HTERT-HM (cell line): Measurements from ENCODE around the gene BTF3.

GRCh38 chr5:72014964-72015467, 92.3 kb upstream of the MAP1B start:
- RRBS: no CpG with 5 or more reads among the region's 7 CpGs

- RRBS: no CpG with 5 or more reads among the region's 22 CpGs
These were observed 88.6 kb downstream of the MAP1B start for GRCh38 chr5:72195657-72196431.

DNA sequence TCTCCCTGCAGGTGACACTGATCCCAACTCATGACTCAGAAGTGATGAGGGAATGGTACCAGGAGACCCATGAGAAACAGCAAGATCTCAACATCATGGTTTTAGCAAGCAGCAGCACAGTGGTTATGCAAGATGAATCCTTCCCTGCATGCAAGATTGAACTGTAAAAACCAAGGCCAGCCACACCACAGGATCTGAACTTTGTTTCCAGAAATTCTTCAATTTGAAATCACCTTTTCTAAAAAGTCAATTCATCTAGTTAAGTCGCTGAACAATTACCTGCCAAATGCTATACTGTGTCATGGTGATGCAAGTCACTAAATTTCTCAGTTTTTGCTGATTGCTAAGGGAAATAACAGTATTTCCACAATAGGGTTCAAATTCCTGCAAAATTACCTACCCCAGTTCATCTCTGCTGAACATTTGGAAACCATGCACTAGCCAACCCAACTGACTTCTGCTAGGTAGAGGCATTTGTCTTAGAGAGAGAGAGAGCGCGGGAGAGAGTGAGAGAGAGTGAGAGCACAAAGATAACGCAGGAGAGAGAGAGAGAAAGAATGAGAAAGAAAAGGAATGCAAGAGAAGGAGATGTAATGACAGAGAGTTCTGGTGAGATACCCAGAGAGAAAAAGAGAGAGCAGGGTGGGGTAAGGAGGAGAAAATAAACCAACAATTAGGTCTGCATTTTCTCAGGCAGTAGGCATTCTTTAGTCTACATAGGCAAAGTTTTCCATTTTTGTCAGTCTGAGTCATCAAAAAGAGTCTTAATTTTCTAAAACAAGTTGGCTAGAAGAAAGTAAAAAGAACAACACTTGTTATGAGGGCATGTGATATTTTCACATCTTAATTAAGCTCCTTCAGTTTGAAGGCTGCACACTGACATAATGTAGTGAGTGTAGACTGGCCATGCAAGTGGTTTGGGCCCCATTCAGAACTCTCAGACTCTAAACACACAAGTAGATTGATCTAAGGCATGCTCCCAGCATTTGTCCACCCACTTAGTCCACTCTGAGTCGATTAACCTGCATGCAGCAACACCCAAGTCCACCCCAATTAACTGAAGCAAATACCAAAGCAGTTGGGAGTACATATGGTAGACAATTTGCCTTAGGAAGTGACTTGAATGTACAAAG, 98.2 kb downstream of the MAP1B start:
- RRBS: no CpG with 5 or more reads among the region's 5 CpGs

GRCh38 chr5:72517784-72518450, 10.7 kb upstream of the ZNF366 start:
- RRBS: no CpG with 5 or more reads among the region's 12 CpGs

DNA sequence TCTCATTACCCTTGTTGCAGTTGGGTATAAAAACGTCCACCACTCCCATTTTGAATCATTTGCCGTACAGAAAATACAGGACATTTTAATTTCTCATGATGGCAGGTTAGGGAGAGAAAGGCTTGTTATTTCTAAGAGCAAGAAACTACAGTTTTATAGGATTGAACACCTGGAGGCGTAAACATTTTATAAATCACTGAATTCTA, 699 bp upstream of the TNPO1 start:
- RRBS: no CpG with 5 or more reads among the region's 3 CpGs

- RRBS: no CpG with 5 or more reads among the region's 2 CpGs
These were observed 45.9 kb upstream of the FCHO2 start for GRCh38 chr5:72909894-72910347.

DNA sequence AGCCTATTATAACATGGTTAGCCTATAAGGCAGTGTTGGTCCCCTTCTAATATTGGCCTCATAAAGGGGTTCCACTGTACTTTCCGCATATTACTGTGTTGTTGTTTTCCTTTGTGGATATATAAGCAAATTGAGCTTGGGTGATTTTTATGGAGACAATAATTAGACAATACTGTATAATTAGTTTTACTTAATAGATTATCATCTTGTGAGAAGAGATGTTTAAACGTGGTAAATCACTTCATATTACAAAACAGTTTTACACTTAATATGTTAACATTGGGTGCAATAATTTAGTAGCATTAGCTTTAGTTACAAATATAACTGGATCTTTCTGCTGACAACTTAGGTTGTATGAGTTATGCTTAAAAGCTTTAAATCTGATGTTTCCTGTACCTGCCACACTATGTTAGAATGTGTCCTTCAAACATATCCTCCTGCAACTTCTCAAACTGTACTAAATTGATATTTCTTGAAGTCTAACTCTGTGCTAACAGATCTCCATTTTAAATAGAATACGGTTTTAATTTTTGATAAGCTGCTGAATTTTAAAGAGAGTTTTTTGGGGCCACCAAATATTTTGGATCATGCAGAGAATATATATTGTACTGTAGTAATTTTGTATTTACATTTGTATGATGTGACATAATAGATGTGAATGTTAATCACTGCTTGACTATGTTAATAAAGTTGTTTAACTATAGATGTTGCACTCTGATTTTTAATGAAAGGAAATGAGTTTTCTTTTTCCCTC, 42.0 kb upstream of the FCHO2 start:
- RRBS: no CpG with 5 or more reads among the region's 3 CpGs

DNA sequence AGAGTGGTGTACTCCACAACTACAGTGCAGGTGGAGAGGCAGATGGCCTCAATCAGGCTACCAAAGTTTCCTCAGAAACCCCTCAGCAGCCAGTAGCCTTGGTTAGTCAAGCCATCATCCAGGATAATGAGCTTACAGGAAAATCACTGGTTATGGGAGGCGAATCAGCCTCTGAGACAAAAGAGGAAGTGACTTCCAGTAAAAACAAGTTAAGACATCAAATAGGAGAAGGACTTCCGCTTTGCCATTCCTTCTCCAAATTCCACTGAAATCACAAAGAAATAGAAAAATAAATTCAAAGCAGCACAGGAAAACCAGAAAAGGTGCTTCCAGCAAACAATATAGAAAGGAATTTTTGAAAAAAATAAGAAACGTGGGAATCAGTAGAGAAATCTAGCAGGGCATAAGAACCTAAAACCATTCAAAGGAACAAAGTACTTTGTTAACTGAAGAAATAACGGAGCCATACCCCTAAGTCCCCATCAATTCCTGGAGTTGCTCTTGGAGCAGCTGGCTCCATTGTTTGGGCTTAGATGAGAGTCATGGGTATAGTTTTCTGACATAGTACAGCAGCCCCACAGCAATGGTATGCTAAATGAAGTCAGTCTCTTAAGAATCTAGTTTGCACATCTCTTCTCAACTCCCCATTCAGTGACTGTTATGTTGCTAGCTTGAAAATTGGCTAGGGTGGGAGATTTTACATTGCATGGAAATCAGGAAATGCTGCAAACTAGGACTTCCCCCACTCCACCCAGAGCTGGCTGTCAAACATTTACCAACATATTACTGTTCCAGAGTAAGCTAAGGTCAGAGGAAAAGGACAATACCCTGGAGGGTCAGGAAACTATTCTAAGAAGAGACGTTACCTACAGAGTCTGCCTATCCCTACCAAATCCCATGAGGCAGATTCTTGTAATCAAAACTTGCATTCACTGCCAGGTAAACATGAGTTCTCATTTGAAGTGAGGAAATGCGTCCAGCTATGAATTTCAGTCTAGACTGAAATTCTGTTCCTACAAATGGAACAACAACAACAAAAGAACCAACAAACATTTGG, 17.8 kb upstream of the FCHO2 start:
- RRBS: no CpG with 5 or more reads among the region's 6 CpGs

- RRBS: no CpG with 5 or more reads among the region's 7 CpGs
These were observed 15.8 kb upstream of the FCHO2 start for GRCh38 chr5:72939888-72940621.

GRCh38 chr5:72956157-72957061, 568 bp downstream of the FCHO2 start:
- RRBS: 1% methylated on average over 28 of the region's 73 CpGs

DNA sequence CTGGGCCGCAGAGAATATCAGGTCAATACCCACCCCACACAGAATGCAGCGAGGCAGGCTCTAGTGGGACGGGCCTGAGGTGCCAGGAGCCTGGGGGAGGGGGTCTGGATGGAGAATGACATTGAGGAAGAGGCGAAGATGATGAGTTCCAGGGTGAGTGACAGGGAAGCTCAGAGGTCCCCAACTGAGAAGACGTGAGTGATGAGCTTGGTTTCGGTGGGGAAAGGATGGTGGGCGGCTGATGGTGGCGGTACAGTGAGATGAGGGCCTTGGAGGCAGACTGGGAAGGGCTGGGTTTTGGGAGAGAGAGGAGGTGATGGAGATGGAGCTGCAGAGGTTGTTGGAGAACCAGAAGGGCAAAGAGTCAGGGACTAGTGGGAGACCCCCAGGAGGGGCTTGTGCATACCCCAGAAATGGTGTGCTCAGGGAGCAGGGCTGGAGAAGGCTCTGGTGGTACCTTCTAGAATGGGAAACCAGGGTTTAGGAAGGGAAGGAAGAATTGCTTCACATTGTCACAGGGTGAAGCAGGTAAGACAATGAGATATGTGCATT, 9.6 kb downstream of the TMEM171 start:
- RRBS: no CpG with 5 or more reads among the region's 8 CpGs

DNA sequence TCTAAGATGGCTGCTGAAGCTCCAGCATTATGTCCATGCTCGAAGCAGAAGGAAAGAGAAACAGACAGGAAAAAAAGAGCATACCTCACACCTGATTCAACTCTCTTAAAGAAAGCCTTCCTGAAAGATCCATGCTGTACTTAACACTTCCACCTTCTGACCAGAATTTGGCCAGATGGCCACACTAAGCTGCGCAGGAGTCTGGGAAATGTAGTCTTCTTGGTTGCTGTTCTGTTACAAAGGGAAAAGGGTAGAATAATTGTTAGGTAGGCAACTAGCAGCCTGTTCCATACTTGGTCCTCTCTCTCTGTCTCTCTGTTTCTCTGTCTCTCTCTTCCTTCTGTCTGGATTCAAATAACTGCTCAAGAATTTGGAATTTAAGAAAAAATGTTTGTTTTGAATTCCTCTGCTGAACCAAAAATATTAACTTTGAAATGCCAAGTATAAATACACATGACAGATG, 16.0 kb downstream of the TMEM174 start:
- RRBS: no CpG with 5 or more reads among the region's 2 CpGs

DNA sequence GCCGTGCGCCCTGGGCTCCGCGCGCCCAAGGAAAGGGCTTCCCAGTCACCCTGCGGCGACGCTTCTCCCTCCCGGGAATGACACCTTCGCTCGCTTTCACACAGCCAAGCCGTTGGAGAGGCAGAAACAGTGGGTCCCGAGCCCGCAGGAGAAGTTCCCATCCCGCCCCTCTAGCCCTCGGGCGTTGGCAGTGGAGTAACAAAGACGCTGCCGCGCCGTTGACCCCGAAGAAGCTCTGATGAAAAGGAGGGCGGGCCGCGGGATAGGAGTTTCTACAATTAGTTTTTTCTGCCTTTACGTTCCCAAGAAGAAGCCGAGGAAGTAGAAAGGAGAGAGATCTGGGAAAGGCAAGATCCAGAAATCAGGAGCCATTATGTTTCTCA, 126.2 kb downstream of the TMEM174 start:
- RRBS: 18% methylated on average over 9 of the region's 27 CpGs

DNA sequence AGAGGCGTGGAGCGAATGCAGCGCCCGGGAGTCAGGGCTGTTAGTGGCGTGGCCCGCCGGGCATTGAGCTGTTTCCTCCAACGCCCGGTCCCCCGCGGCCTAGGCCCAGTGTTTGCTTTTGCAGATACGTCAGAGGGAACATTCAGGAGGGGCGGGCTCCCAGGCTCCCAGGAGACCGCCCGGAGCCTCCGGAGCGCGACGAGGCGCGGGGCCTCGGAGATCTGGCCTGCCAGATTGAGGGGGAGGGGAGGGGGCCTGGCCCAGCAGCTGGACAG, 130.2 kb downstream of the TMEM174 start:
- RRBS: 32% methylated on average over 10 of the region's 22 CpGs

DNA sequence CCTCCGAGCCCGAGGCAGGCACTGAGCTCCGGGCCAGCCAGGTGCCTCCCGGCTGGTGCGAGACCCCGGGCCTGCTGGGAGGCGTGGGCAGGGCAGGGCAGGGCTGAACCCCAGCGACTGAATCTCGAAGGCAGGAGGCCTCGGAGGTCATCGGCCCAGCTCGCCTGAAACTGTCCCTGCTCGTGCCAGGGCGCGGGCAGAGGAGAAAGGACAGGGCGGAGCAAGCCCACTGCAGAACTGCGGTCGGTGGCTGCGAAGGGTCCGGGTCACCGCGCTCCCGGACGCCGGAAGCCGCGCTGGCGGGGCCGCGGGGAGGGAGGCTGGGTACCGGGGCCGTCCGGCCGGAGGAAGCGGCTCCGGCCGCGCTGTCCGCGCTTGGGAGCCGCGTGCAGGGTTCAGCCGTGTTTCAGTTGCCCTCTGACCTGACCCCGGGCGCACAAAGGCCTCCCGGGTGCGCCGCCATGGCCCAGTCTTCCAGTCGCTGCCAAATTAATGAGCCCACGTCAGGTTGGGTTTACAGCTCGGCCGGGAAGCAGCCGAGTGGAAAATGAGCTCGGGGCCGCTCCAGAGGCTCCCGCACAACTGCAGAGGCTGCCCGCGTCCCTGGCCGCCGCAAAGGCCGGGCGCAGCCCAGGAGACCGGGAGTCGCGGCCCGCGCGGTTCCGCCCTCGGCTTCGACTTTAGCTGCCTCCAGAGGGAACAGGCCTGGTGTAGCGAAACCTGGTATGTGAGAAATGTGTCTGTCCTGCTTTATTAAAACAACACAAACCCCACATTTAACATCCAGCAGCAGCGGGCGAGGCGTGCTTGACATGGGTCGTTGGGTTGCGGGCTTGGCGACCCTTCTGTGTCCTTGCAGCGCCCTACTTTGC, 66.4 kb downstream of the FOXD1 start:
- RRBS: 26% methylated on average over 34 of the region's 79 CpGs

DNA sequence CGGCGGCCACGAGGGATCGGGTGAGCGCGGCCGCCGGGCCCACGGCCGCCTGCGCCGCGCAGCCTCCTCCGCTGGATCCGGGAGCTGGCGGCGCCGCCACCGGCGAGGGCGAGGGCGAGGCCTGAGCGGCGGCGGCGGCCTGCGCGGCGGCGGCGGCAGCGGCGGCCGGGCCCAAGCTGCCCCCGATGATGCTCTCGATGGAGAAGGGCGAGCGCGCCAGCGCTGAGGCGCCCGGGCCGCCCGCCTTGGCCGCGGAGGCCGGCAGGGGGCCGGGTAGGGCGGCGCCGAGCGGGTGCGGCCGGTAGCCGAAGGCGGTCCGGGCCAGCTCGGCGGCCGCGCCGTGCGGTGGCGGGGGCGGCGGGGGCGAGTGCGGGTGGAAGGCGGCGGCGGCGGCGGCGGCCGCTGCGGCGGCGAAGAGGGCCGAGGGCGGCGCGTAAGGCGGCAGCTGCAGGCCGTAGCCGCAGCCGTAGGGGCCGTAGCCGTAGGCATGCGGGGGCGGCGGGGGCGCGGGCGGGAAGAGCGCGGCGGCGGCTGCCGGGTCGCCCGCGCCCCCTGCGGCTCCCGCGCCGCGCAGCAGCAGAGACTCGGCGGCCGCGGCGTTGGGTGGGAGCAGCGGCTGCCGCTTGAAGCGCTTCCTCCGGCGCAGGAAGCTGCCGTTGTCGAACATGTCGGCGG, 1.4 kb downstream of the FOXD1 start:
- RRBS: 1% methylated on average over 45 of the region's 121 CpGs

- RRBS: no CpG with 5 or more reads among the region's 42 CpGs
These were observed at the start of gene BTF3 for GRCh38 chr5:73498000-73498617. Gene BTF3, plus strand, starts transcription at chr5:73498442.

DNA sequence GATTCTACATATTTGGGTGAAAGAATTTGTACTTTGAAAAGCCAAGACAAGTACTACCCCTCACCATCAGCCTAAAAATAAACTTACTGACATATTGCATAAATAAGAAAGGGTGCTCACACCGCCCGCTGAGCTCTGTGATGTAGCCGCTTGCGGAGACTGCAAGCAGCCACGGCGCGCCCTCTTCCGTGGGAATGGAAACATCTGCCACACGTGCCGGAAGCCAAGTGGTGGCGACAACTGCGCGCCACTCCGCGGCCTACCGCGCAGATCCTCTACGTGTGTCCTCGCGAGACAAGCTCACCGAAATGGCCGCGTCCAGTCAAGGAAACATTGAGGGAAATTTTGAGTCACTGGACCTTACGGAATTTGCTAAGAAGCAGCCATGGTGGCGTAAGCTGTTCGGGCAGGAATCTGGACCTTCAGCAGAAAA, 10.3 kb downstream of the BTF3 start:
- RRBS: no CpG with 5 or more reads among the region's 26 CpGs

GRCh38 chr5:73626324-73626942, 437 bp downstream of the ARHGEF28 start:
- RRBS: 29% methylated on average over 1 of the region's 45 CpGs

DNA sequence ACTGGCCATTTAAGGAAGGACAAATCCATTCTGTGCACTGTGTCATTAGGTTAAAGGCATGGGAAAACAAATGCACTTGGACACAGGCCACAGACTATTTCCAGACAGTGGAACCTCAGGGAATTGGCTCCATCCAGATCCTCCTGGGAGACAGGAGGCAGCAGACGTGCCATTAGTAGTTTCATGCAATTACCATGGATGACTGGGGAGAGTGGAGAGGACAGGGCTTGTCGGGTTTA, 454.9 kb downstream of the ENC1 start:
- RRBS: no CpG with 5 or more reads among the region's 2 CpGs